Subcutaneous preadipocyte (primary cell): ENCODE results near the genes CALHM6 and SLC35F1.

DNA sequence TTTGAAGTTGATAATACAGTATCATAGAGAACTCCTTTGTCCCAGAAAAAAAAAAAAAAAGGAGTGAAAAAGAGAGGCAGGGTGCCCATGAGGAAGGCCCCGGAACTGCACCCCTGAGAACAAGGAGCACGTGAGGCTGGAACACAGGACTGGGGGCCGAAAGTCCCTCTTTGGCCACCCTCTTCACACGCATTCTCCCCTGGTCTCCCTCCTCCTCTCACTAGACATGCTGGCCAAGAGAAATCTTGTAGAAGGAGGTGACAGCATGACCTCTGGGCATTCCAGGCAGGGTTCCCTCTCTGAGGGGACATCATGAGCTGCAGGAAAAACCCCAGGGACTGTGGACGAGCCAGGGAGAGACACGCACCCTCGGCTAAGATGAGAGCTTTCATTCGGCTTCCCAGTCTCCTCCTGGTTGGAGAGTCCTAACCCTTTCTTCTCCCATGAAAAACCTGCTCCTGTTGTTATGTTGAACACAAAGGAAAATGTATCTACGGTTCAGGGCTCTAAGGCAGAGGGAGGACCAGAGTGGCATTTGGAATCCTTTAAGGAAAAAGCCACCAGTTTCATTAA, 62.9 kb upstream of the TRAF3IP2 start:
- CAGE, long polyA plus RNA = no peak

GRCh38 chr6:111694202-111694887, 88.7 kb upstream of the TRAF3IP2 start:
- CAGE, long polyA plus RNA = no peak

GRCh38 chr6:111754234-111754806, 118.9 kb downstream of the FYN start:
- CAGE, long polyA plus RNA = no peak

DNA sequence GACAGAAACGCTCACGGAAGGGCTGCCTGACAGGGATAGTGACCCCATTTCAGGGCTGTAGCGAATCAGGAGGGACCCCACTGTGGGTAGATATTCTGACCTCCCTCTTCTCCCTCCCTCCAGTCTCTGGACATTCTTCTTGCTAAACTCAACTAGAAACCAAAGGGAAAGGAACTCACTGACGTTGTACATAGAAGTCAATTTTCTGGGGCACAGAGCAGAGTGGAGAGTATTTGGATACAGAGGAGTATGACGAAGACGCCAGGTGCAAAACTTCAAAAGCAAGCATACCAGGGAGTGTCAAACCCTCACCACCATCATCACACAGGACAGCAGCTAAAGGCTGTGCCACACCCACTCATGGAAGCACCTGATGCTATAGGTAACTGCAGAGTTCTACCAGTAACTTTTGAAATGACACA, 64.8 kb downstream of the FYN start:
- CAGE, long polyA plus RNA = no peak

DNA sequence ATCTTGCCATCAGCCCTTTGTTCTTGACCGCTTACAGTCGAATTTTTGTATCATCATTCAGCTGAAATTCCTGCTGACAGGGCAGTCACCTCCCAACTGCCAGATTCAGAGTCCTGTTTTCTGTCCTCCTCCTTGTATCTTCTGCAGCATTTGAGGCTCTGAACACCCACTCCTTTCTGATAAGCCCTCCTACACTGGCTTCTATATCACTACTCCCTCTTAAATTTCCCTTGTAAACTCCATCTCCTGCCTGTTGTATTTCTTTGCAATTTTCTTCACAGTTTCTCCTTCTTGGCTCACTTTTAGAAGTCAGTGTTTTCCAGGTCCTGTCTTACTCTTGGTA, 77.7 kb upstream of the CCN6 start:
- CAGE, long polyA plus RNA = no peak

- CAGE, long polyA plus RNA = no peak
Observed at GRCh38 chr6:112149712-112150355, 62.4 kb downstream of the FAM229B start.

- CAGE, long polyA plus RNA = no peak
Observed at GRCh38 chr6:112203813-112204532, 50.4 kb downstream of the LAMA4 start.

DNA sequence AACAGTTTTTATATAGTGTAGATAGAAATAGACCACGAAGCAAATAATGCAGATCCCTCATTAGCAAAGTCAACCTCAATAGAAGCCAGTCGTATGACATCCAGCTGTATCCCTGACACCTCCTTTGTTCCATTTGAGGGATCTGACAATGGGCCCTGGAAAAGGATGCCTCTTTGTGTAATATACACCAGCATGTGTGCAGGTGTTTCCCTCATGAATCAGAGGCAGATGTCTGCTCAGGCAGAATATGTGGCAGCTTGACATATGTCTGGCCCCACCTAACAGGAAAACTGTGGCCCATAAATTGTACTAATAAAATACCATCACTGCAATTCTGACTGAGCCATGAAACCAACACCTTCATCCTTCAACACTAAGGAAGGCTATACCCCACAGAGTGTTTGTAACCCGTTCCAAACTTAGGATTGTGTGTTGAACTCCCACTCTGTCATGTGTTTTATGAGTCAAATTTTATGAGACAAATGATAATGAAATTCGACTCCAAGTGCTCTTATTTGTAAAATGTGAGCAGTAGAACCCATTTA, 22.8 kb downstream of the LAMA4 start:
- CAGE, long polyA plus RNA = no peak

DNA sequence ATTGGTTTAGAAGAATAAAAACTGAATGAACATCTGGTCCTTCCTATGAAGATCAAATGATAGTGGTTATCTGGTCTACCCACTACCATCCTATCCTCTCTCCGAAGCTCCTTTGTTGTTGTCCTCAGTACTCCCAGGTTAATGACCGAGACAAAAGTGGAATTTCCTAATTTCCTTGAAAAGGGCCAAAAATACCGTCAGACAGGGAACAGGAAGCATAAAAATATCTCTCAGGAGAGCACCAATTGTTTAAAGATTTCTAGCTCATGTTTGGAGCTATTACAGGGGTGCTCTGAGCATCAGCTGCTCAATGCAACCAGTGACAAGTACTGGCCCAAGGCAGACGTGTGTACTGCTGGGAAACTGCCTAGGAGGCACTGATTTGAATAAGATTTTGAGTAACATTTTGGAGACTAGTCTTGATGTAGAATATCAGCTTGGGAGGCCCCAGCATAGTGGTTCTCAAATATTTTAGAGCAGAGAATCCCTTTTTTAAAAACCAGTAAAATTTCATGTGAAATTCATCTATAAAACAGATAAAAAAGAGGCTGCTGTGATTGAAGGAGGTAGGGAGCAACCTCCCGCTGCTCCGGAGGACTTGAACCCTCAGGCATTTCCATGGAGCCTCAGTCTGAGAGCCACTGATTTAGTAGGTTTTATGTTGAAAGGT, 17.3 kb downstream of the LAMA4 start:
- CAGE, long polyA plus RNA = no peak

DNA sequence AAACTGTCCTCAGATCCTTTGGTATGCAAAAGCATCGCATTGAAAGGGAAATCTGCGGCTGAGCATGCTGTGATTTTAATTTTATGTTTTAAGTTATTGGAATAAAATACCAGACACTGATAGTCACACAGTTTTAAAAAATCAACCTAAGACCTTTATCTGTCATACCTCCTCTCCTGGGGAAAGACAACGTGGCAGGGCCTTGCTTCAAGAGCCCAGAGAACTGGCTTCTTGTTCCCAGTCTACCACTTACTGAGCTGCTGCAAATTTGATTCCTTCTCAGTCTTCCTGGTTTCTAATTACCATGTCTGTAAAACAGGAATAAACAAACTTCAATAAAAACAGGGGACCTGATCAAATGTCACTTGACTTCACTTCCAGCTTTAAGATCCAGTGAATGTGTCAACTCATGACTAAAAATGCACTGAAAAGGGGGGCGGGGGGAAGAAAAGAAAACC, 494.8 kb upstream of the MARCKS start:
- CAGE, long polyA plus RNA = no peak

DNA sequence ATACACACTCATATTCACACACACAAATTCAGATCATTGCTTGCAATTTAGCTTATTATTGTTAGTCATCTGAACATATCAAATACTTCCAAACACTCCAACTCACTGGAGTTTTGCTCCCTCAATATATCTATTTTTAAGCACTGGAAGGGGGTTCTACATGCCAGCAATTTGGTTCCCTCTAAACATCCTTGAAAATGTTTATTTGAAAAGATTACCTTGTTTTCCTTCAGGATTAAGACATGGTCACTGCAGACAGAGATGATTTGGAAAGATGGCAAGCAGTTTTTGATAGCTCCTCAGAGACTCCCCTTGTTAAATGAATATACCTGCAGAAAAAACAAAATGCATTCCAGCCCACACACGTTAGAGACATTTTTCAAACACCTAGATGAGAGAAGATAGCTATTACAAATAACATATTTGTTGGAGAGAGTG, 424.0 kb upstream of the MARCKS start:
- CAGE, long polyA plus RNA = no peak

DNA sequence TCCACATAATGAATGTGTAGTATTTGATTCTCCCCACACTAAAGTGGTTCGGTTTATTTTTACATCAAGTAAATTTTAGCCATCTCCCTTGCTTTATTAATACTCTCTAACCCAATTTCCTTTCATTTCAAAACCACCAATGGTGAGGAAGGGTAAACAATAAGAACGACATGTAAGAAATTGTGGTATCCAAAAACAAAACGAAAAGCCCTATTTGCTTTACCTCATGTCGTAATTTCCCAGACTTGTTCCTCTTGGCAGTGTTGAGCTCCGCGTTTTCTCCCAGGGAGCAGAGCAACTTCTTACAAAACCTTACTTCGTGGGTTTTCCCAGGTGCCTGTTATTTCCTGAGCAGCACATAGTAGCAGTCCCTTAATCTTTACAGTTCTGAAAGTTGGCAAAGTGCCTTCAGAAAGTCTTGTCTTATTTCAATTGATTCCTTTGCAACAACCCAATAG, 207.9 kb upstream of the MARCKS start:
- CAGE, long polyA plus RNA = no peak

DNA sequence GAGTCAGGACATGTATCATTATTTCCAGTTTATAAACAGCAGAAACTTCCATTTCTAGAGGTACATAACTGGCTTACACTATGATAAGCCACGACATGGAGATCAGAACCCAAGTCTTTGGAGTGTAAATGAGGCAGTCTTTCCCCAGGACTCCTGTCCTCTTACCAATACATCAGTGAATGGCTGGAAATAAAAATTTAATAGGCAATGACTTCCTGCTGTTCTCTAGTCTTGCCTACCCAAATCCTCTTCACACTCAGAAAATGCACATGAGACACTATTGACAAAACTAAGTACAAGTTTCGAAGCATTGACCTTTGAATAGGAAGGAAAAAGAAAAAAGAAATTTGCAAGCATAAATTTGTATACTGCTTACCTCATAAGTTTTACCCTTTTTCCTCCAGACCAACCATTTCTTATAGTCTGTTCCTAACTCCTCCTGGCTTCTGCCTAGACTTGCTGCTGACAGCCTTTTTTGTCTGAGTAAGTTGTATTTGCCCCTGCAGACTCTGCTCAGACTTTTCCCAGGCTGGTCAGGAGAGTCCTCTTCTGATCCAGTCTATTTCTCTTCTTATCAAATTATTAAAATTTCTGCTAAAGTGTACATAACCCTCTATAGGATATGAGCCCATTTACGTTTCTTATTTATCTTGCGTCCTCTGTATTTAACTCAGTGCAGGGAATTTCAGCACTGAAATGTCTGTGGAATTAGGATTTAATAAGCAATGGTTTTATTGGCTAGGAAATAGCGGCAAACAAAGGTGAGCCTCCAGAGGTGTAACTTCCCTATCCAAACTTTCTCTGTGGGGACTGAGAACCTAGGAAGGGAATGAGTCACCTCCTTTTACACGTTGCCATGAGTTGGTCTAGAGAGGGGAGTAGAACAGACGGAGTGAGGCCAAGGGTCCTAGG, 207.2 kb upstream of the MARCKS start:
- CAGE, long polyA plus RNA = no peak

GRCh38 chr6:113949961-113950399, 21.0 kb downstream of the HDAC2 start:
- CAGE, long polyA plus RNA = no peak

DNA sequence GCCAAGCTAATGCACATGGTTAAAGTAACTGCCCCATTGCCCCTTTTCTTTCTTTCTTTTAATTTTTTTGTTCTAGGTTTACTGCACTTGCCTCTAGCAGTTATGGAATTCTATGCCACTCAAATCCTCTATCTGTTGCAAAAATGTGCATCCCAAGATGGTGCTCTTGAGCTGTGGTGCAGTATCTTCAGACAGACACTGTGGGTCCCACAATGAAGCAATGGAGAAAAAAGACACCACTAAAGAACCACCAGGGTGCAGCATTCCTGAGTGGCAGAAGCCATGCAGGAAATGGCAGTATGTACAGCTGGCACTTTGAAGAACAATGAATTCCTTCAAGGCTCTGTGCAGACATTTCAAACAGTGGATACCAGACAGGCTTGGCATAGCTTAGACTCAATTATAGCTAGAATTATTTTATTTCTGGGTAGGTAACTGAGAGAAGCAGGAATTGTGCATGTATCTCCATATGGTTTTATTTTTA, 23.9 kb upstream of the HDAC2 start:
- CAGE, long polyA plus RNA = no peak

- CAGE, long polyA plus RNA = no peak
Observed at GRCh38 chr6:114427973-114428528, 85.2 kb upstream of the HS3ST5 start.

- CAGE, long polyA plus RNA = no peak
Observed at GRCh38 chr6:116461179-116461433, at the start of gene CALHM6. Gene CALHM6 (plus strand): TSS chr6:116461375.

DNA sequence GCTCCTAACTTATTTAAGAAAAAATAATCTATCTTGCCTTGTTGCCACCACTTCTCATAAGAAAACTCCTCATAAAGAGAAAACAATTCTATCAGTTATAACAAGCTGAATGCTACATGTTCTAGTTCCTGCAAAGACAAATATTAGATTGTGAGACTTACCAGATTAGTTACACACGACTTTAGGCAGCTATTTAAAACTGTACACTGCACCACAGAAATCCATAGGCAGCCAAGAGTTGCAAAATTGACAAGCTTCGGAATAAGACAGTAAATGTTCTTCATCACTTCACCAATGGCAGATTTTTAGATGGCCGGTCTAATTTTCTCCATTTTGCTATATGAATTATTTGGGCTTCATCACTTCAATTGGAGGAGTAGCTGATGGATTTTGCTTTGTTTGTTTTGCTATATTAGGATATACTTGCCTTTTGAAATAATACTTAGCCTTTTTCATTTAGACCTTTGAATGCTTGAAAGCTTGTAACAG, 325 bp downstream of the ROS1 start:
- CAGE, long polyA plus RNA = no peak

GRCh38 chr6:117906741-117907379, at the start of gene SLC35F1:
Gene SLC35F1 (plus strand): TSS chr6:117907264.
- CAGE, long polyA plus RNA = no peak

- CAGE, long polyA plus RNA = no peak
Observed at GRCh38 chr6:118324034-118324490, 224.0 kb upstream of the PLN start.